ENCODE measurements around the genes SLC2A6, ADAMTSL2 and SARDH.

GRCh38 chr9:133478898-133479912 is at the start of gene SLC2A6:
Gene SLC2A6, minus strand, starts transcription at chr9:133479099.
- PRO-cap = bidirectional peak, plus-strand start at chr9:133479213, minus-strand start at chr9:133479136

DNA sequence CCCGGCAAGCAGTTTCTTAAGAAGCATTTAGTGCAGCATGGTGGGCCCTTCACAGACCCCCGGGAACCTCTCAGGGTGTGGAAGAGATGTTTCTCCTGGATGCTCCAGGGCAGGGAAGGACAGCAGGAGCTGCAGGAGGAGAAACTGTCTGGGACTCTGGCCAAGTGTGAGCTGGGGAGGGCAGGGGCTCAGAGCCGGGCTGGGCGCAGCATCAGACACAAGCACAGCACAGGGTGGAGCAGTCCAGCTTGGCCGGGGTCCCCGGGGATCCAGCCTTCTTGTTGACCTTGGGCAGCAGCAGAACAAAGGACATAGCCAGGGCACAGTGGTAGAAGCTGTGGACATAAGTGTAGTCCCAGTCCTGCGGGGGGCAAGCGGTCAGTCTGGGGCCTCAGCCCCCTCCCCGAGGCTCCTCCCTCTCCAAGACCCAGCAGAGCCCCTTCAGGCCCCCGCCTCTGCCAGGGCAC is 10.3 kb downstream of the MYMK start:
- PRO-cap = no peak

GRCh38 chr9:133522444-133522930 is 2.3 kb downstream of the MYMK start:
- PRO-cap = no peak

DNA sequence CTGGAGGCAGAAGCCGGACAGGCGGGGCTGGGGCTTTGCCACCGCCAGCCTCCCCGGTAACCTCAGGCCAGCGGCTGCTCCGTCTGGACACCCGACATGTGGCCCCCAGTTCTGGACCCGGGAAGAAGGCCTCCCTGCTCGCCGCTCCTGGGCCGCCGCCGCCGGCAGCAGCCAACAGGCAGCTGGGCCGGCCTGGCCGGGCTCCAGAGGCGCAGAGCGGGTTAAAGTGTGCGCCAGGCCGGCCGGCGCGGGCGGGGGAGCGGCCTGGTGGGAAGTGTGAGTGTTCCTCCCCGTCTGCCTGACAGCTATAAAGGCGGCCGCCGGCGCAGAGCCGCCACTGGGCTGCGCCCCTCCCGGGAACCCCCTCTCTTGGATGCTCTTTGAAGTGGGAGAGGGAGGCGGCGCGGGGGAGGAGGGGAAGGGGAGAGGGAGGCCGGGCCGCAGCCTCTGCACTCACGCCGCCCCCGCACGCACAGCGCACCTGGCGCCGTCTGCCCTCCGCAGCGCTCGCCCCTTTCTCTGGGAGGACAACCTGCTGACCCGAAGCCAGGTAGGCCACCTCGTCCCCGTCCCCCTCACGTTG is at the start of gene ADAMTSL2:
TSS of gene ADAMTSL2 (plus strand) at position 337 of the 583 bp plus-strand sequence.
- PRO-cap = bidirectional peak, plus-strand start at position 337 of the sequence, minus-strand start at position 176 of the sequence

GRCh38 chr9:133581291-133582434 is 27.5 kb downstream of the FAM163B start:
- PRO-cap = no peak

- PRO-cap = no peak
Measured at GRCh38 chr9:133635437-133635763, 763 bp upstream of the DBH start.

- PRO-cap = no peak
Measured at GRCh38 chr9:133731738-133732317, 6.3 kb downstream of the SARDH start.

- PRO-cap = no peak
Measured at GRCh38 chr9:133737430-133737978, 648 bp downstream of the SARDH start.

DNA sequence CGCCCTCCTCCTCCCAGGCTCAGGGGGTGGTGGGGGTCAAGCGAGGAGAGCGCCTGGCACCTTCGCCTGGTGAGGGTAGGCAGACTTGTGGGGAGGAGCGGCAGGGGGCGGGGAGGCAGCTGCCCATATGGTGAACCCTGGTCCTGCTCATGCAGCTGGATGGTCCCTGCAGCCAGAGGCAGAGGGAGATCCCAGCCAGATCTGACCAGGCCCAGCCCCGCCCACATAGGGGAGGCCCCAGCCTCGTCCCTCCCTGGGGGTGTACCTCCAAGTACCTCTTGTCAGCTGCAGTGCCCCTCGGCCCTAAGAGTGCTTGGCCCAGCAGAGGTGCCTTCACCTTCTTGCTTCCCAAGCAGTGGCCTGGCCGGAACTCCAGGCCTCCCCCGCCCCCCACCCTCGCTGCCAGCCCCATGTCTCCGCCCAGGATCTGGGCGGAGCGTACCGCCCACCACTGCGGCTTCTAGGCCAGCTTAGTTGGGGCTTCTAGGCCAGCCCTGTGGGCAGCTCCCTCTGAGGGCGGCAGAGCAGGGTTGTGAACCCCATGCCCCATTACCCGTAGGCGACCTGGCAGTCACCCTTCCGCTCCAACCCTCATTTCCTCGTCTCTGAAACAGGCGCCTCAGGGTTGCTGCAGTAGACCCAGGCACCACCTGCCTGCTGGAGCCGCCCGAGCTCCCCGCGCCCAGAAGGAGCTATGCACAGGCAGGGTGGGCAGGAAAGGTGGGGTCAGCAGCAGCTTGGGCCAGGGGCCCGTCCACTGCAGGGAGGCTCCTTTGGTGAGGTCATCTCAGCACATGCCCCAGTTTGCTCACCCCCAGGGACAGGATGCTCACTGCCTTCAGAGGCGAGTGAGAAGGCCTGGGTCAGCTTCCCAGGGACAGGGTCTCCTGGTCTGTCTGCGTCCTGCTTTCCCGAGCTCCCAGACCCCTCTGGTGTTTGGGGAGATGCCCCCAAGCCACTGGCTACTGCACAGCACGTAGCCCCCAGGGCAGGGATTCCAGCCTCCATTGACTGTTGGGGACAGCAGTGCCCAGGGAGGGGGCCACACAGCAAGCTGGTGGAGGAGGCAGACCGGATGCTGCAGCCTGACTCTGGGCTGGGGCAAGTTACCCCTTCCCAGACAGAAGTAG is at the start of gene SARDH:
TSS of gene SARDH (minus strand) at position 374 of the 1,130 bp plus-strand sequence.
- PRO-cap = no peak

GRCh38 chr9:133742737-133743297 is 4.7 kb upstream of the SARDH start:
- PRO-cap = unidirectional peak, minus-strand start at chr9:133743133

- PRO-cap = no peak
Measured at GRCh38 chr9:133756332-133756652, 18.1 kb upstream of the SARDH start.

DNA sequence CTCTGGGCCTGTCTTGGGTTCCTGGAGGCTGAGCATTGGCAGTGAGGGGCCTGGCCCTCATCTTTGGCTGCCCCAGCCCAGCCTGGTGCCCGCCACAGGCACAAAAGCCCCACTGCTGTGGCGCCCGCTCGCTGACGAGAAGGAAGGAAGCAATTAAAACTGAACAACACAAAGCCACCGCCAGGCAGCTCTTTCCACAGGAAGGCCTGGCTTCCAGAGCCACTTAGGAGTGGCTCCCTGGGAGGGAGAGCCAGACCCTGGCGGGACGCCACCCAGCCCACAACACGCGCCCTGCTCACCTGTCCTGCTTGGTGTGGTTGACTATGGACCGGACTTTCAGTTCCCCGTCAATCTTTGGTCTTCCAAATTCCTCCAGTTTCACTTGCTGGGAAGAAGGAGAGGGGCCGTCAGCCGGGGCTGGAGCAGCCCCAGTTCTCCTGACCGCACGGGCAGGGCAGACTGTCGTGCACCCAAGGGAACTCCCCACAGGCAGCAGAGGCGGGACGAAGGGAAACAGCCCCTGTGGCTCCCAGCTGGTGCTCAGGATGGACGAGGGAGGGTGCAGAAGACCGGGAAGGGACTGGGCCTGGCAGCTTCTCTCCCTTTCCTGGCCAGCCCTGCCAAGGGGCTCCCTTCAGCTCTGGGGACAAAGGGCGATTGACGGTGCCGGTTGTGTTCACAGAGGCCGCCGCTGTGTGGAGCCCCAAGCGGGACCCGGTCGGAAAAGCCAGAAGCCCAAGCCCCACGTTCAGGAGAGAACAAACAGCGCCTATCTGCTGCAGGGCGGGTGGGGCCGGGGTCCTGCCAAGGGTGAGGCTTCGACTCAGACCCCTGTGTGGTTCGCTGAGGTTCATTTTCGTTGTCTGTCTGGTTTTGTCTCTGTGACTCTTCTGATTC is 51.1 kb upstream of the SARDH start:
- PRO-cap = unidirectional peak, plus-strand start at position 253 of the sequence

GRCh38 chr9:133792265-133792889 is 54.2 kb upstream of the SARDH start:
- PRO-cap = no peak

DNA sequence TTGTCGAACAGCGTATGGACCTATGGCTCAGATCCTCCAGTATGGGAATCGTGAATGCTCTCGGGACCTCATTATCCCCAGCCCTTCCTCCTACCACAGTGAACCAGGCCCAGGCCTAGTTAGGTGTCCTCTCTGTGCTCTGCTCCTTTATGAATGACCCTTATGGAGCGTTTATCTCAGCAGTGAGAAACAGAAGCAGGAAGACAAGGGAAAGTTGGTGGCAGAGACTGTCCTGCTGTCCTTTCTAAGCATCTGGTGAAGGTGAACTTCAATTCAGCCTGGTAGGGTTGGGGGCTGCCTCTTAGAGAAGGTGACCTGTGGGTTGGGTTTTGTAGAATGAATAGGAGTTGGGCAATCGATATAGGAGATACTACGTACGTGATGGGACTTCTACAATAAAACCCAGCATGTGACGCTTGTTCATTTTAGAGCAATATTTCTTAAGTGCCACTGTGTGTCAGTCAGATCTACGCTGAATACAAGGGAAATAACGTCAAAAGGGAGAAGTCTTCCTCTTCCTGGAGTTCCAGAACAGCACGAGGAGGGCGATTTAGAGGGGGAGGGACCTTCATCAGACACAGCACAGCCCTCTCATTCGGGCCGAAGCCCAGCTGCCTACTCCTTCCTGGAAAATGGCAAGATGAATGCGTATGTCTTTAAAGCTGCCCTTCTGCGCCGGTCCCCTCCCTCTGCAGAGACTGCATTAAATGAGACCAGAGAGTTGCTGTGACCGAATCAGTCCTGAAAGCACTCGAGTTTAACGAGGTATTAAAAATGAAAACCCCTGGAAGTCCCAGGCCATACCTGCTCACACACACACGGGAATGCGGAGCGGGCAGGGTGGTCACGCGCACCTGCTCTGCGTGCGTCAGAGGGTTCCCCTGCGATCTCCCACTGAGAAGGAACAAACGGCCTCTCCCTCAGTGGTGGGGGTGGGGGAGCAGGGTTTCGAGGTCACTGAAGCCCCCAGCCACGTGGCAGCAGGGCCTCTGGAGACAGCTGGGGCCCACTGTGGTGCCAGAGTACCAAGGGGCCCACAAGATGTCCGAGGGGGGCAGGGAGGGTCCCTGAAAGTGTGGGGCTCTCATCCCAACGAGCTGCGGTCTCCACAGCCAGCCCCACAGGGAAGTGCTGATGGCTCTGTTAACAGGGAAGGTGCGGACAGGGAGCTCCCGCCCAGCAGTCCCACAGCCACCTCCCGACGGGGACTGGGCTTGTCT is 85.3 kb upstream of the SARDH start:
- PRO-cap = unidirectional peak, plus-strand start at position 553 of the sequence

DNA sequence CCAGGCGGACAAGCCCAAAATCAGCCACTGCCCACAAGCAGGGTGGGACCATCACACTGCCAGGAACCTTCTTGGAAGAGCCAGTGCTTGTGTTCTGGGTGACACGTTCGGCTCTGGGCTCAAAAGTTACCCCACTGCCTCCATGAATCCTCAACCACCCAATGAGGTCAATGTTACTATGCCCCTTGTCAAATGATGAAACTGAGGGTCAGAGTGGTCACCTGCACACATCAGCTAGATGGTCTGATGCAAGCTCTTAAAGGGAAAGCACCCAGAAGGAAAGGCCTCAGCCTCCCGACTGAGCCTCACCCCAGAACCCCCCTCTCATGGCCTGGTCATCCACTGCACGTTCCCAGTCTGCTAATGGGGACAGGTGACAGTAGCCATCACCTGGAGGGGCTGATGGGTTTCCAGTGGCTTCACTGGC is 114.8 kb downstream of the VAV2 start:
- PRO-cap = no peak

DNA sequence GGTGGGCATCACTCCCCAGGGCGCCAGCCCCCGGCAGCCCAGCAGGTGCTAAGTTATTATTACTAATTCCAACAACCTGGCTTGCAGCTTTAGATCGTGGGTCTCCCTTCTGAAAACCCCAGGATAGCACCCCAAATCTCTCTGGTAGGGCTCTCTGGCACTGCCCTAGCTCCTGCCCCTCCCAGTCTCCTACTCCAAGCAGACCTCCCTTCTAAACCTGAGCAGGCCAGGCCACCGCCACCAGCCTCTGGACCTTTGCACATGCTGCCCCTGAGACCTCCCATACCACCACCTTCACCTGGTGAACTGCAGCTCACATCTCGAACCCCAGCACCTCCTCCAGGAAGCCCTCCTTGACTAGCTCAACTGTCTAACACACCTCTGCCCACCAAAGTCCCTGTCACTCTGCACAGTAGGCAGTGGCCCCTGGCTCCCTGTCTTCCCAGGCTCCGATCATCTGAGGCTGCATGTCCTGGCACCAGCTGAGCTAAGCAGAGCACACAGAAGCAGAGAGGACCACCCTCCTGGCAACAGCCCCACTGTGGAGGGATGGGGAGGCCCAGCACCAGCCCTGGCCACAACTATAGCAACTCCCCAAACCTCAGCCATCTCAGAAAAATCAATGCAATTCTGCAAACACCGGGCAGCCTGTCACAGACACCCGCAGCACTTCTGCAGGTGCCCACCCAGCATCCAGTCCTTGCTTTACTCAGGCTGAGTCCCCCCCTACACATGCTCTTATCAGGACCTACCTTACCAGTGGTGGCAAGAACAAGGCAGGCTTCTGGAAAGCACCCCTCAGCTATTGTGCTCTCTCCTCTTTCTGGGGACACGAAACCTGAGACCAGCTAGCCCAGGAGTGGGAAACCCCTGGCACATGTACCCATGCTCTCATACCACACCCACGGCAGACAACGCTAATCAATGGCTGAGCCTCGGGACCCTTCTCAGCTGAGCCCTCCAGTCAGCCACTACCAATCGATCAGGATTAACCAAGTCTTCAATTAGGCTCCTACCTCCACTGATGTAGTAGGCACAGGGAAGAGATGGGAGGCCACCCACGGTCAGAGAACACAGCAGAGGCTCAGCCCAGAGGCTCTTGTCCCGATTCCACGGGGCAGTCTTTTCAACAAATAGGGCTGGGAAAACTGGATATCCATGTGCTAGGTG is 65.4 kb downstream of the VAV2 start:
- PRO-cap = no peak

DNA sequence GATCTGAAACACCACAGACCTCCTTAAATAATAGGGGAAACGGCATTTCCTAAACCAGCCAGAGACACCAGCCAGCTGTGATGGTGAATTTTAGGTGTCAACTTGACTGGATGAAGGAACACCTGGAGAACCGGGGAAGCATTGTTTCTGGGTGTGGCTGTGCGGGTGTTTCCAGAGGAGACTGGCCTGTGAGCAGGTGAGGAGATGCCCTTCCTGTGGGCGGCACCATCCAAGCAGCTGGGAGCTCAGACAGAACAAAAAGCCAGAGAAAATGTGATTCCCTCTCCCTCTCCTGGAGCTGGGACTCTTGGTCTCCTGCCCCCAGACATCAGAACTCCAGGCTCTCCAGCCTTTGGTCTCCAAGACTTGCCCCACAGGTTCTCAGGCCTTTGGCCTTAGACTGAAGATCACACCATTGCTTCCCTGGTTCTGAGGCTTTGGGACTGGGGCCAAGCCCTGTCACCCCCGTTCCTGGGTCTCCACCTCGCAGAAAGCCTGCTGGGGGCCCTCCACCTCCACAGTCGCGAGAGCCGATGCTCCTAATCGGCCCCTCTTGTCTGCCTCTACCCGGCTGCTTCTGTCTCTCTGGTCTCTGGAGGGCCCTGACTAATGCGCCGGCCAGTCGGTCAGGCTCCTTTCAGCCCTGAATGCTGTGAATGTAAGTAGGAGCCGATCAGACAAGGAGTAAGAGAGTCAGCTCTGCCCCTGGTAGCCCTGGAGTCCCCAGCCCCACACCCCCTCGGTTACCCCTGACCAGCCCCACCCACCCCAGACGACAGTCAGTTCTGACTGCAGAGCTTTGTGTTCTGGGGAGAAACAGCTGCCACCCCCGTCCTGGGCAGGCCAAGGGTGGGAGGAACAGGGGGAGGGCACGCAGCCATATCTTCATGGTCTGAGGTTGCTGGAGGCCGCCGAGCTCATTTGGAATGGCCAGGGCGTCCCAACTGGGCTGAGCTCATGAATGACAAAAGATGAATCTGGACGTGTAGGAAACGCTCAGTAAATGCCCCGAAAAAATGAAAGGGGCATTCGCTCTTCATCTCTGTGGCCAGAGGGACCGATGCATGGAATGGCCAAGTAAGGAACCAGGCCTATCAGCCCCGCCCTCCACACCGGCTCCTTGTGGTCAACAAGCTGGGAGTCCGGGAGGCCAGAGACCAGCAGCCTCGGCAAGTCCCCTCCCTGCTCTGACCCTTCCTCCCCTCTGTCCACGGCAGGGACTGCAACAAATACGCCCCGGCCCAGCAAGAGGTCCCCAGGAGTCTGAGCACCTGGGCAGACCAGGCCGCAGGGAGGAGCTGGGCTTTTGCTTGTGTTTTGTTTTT is 57.4 kb downstream of the VAV2 start:
- PRO-cap = no peak

- PRO-cap = unidirectional peak, minus-strand start at chr9:133960609
Measured at GRCh38 chr9:133960250-133961150, 31.6 kb downstream of the VAV2 start.

DNA sequence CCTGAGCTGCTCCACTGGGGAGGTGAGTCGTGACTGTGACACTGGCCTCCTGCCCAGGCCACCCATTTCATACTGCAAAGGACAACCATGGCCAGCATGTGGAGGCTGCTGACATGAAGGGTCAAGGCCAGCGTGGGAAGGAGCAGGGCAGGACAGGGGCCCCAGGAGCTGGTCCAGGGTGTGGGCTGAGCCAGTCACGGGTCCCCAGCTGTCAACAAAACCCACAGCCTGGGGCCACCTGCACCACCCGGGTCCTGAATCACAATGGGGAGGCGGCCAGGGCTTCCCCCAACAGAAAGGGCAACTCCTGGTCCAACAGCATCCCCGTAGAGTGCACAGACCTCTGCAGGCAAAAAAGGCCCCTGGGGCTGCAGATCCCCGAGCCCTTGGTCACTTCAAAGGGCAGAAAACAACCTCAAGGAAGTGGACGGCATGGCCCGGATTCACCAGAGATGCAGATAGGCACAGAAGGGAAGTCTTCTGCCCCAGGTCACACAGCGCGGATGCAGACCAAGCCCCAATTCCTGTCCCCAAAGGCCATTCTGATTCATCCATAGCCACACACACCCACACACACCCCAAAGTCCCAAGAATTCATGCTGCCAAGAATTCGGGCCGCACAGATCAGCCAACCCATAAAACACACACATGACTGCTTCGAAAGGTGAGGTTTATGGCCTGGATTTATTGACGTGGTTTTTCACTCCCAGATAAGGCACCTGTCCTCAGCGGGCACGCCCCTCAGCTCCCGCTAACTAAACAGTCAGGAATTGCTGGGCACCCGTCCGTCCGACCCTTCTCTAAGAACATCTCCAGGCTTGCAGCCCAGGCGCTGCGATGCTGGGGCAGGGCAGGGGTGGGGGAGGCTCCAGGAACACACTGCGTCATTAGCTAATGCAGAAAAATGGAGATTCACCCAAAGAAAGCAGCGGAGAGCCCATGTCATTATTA is 20.3 kb downstream of the VAV2 start:
- PRO-cap = no peak

DNA sequence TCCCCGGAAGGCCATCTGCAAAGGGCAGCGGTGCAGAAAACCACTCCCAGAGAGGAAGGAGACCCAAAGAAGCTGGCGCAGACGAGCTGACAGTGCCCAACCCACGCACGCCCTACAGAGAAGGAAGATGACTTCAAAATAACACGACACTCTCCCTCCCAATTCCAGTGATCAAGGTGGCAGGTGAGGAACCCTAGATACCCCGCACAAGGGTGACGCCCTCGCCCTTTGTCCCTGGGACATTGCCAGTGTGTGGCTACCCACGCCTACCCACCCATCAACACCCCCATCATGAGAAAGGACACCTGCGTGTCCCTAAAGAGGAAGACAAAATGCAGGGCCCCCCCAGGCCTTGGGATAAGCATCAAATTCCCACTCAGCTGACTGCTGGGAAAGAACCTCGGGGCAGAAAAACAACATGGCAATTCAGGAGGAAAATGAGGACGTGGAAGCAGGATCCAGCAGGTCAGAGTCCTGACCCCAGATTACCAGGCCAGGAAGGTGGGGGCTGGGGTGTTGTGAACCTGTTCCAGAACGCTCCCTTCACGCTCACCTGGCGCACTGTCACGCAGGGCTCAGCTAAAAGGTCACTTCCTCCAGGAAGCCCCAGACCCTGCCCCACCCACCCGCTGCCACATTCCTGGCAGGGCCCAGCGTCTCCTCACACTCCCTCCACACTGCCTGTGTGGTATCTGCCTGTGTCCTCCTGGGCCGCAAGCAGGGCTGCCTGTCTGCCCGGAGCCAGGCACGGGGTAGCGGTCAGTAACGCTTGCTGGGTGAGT is 18.4 kb downstream of the VAV2 start:
- PRO-cap = no peak